ENCODE data around the genes PABPC1L2A, RLIM, P2RY10 and CYLC1.

GRCh38 chrX:72079487-72080441, 101.8 kb upstream of the PIN4 start:
- PRO-cap, 3 experiments, result peak in 2 of 3 experiments; most common plus-strand start chrX:72079784 (in 2)

GRCh38 chrX:72121209-72122106, 60.1 kb upstream of the PIN4 start:
- PRO-cap, 3 experiments, result no peak in any of the 3 experiments

DNA sequence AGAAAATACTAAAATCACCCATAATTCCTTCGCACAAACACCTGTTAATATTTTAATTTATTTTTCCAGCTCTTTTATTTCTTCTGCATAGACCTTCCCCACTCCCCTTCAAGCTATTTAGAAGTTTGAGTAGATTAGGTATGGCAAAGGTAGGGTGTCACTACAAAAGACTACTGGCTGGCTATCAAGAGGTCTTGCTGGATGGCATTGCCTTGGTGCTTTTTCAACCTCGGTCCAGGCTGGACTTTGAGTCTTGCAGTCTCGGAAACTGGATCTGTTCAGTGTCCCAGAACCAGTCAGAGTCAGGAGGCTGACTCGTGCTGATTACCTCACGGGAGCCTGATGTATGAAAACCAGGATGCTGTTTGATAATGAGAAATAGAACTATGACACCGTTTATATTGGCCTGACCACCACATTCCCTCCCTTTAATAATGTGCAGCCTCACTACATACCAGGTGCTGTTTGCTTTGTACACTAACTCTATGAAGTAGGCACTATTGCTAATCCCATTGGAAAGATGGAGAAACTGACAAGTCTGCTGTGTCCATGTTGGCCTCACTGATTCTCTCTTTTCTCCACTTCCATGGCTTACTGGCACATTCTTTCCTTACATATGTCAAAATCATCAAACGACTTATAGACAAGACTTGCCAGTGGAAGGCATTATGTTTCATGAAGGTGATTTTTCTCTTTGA, 2.7 kb upstream of the PHKA1 start:
- PRO-cap, 3 experiments, result no peak in any of the 3 experiments

GRCh38 chrX:73079367-73079582, at the start of gene PABPC1L2A:
Gene PABPC1L2A (minus strand): TSS chrX:73079512.
- PRO-cap, 3 experiments, result no peak in any of the 3 experiments

- PRO-cap, 3 experiments, result no peak in any of the 3 experiments
Observed at GRCh38 chrX:73823488-73824101, 260.6 kb downstream of the CHIC1 start.

GRCh38 chrX:73848954-73850049, 286.3 kb downstream of the CHIC1 start:
- PRO-cap, 3 experiments, result no peak in any of the 3 experiments

- PRO-cap, 3 experiments, result no peak in any of the 3 experiments
Observed at GRCh38 chrX:74045109-74045421, 258.9 kb upstream of the ZCCHC13 start.

- PRO-cap, 3 experiments, result peak in 3 of 3 experiments; most common minus-strand start chrX:74293530 (in 3)
Observed at GRCh38 chrX:74293179-74293932, 10.6 kb upstream of the ZCCHC13 start.

GRCh38 chrX:74421803-74422564, 691 bp downstream of the SLC16A2 start:
- PRO-cap, 3 experiments, result no peak in any of the 3 experiments

- PRO-cap, 3 experiments, result peak in 3 of 3 experiments; most common plus-strand start chrX:74614230 (in 2); most common minus-strand start chrX:74614189 (in 2)
Observed at GRCh38 chrX:74613963-74615147, at the start of gene RLIM. Gene RLIM (minus strand): TSS chrX:74614624.

DNA sequence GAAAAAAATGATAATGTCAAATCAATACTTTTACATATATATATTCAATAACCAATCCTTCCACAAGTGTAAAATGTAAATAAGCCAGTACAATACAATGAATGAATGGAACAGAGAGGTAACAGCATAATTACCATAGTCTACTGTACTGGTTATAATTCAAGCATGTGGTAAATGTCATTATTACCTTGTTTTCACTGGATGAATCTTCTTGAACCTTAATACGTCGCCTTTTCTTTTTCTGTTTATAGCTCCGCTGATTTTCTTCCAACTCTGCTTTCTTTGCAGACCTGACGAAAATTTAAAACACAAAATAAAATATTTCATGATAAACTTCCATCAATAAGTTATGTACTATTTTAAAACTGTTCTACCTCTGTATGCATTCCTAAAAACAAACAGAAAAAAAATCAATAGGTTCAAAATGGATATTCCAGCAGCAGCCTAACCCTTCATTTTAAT, 132.1 kb downstream of the ATRX start:
- PRO-cap, 3 experiments, result no peak in any of the 3 experiments

DNA sequence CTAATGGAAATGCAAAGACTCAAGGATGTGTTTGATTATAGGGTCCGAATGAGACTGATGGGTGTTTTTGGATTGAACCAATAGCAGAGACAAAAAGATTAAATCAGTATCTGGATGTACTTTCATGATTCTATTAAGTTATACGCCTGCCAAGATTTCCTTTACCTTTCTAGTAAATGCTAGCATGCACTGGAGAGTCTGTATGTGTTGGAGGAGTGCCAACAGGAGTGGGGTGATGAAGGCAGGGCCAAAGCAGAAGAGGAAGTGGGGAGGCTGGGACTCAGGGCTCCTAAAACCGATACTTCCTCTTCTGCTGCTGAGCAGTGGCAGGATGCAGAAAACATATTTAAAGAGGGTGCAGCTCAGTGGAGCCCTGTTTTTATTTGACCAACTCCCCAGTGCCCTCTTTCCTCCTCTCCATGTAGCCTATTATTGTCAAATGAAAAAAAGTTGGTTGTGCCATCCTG, 5.6 kb downstream of the CYSLTR1 start:
- PRO-cap, 3 experiments, result peak in 1 of 3 experiments; most common plus-strand start position 292 of the sequence (in 1)

DNA sequence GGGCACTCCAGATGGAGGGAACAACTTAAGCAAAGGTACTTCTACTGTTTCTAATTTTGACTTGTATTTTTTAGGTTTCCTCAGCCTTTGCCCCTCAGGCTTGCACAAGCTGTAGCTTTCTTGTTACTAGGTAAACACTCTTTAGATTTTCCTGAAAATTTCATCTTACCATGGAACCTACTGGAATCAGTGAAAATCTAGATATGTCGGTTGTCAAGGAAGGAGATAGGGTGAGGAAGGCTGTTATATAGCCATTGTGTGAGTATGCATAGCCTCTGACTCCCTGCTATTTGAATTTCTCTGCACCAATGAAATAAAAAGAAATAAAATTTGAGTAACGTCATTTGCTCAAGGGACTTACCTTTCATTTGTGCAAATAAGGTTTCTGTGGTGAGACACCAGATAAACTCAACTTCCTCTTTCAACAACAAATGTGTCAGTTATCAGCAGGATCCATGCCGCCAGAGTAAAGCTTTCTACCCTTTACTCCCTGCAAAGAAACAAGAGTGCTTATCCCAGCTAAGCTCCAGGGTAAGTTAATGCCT, at the start of gene P2RY10:
Gene P2RY10, plus strand, starts transcription at position 427 of the 545 bp plus-strand sequence.
- PRO-cap, 3 experiments, result peak in 3 of 3 experiments; most common plus-strand start position 430 of the sequence (in 2); most common minus-strand start position 292 of the sequence (in 1)

DNA sequence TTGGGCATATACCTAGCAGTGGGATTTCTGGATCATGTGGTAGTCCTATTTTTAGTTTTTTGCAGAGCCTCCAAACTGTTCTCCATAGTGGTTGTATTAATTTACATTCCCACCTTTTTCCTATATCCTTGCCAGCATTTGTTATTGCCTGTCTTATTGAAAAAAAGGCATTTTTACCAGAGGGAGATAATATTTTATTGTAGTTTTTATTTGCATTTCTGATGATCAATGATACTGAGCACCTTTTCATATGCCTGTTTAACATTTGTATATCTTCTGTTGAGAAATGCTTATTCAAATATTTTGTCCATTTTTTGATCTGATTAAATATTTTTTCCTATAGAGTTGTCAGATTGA, 178.4 kb downstream of the BRWD3 start:
- PRO-cap, 3 experiments, result no peak in any of the 3 experiments

- PRO-cap, 3 experiments, result peak in 3 of 3 experiments; most common plus-strand start chrX:80808204 (in 3); most common minus-strand start chrX:80808054 (in 1)
Observed at GRCh38 chrX:80807811-80808505, 1.7 kb downstream of the BRWD3 start.

- PRO-cap, 3 experiments, result no peak in any of the 3 experiments
Observed at GRCh38 chrX:81262419-81262997, 60.6 kb downstream of the SH3BGRL start.

DNA sequence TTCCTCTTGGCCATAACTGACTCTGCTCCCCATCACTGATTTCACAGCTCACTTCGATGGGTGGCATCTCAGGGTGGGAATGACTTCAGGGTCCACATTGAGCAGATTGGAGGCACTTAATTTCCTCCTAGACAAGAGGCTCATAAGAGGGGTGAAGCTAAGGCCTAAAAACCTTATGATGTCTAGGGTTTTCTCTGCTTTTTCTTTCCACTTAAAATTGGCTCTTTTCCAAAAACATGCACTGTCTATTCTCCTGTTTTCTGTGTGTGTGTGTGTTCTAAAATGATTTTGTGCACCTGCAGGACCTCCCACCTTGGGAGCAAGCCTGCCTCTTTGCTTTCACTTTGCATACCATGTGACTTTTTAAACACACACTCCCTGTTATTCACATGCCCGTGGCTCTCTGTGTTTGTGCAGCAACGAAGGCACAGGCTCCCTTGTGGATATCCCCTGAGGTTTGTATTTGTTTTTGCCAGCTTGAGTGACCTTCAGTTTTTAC, 885.6 kb downstream of the SH3BGRL start:
- PRO-cap, 3 experiments, result peak in 2 of 3 experiments; most common plus-strand start position 406 of the sequence (in 2); most common minus-strand start position 298 of the sequence (in 2)

GRCh38 chrX:83861018-83861304, at the start of gene CYLC1:
Gene CYLC1 (plus strand): TSS chrX:83861146.
- PRO-cap, 3 experiments, result no peak in any of the 3 experiments

DNA sequence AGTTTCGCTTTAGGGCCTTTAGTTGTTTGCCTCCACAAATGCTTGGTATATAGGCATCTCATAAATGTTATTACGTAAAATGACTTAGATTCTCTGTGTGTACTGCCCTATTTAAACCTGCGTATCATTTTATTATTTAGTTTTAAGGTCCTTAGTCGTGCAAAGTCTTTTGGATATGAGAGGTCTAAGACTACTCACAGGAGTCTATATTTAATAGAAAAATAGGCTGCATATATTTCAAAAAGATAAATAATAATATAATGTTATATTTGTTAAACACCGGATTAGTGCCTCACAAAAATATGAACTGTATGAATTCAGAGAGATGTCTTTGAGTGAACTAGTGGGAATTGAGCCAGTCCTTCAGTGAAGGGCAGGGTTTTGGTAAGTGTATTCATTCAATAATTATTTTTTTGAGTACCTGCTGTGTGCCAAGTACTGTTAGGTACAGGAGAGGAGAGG, 27.6 kb downstream of the APOOL start:
- PRO-cap, 3 experiments, result no peak in any of the 3 experiments

GRCh38 chrX:90115665-90116057, 194.0 kb downstream of the TGIF2LX start:
- PRO-cap, 3 experiments, result no peak in any of the 3 experiments